ENCODE measurements around a stretch of chr6.

GRCh38 chr6:167140950-167141737, 16.6 kb downstream of the GPR31 start:
- PRO-cap: no peak

DNA sequence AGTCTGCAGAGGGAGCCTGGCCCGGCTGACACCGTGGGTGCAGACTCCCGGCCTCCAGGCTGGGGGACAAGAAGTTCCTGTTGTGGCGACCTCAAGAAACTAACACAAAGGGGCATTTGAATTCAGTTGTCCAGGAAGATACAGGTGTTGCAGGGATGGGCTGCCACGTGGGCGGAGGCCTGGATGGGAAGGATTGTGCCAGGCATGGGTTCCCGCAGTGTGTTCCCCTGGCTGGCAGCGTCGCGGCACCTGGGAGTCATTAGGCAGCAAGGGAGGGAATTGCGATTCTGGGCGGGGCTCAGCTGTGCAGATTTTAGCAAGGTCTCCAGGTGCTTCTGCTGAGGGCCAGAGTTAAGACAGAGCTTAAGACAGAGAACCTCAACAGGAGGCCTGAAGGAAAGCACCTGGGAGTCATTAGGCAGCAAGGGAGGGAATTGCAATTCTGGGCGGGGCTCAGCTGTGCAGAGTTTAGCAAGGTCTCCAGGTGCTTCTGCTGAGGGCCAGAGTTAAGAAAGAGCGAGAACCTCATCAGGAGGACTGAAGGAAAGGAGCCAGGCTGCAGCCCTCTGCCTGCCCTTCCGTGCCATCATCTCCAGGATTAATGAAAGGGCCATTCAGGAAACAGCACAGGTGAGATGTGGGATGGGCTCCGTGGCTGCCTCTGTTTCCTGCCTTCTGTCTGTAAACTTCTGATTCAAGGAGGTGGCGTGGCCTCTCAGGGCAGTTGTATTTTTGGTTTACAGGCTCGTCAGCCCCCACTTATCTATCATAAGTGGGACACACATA, 20.1 kb upstream of the UNC93A start:
- PRO-cap: no peak

- PRO-cap: no peak
These were observed 172.5 kb downstream of the TTLL2 start for GRCh38 chr6:167497433-167497752.

- PRO-cap: no peak
These were observed 126.5 kb upstream of the AFDN start for GRCh38 chr6:167700186-167700593.

GRCh38 chr6:167764648-167765081, 62.0 kb upstream of the AFDN start:
- PRO-cap: no peak

- PRO-cap: no peak
These were observed 48.2 kb upstream of the AFDN start for GRCh38 chr6:167778395-167778953.

DNA sequence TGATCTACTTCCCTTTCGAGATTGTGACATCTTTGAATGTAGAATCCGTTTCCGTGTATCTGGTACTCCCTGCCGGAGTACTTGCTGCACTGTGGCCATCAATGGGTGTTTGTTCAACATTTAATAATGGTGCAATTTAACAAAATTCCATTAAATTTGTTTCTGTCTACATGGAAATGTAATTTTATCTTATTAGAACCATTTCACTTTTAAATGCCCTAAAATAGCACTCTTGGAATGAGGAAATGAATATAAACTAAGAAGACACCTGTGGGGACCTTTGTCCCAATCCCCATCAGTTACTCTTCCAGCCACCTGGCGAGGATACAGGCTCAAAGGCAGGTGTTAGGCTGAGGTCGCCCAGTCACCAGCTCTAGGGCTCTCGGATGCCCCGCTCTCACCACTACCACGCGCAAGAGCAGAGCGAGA, 38.9 kb upstream of the AFDN start:
- PRO-cap: no peak

DNA sequence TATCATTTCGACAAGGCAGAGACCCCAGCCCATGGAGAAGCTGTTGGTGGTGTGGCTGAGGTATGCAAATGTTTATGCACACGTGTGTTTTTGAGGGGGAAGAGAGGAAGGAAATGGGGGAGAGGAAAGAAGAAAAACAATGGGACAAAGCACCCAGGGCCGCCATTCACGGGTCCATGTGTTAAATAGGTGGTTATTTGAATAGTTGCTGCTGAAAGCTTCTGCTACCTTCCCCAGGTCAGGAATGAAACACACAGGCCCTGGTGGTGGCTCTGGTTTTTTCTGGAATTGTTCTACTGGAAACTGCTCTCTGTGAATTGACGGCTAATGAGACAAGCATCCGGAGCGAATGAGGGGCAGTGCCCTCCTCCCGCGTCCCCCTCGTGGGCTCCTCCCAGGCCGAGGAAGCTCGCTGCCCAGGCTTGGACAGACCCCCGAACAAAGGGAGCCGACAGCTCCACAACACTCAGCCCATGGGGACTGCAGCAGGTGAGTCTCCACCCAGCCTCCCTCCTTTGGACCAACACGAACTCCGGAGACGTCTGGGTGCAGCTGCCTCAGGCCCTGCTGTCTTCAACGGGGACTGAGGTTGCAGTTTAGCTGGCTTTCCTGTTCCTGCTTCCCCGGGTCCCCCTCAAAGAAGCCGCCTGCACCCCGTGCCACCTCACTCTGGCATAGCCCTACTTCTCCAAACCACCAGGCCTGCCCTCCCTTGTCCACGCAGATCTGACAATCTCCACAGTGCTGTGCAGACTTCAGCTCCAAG, 31.4 kb upstream of the AFDN start:
- PRO-cap: no peak

GRCh38 chr6:167815697-167816243, 10.9 kb upstream of the AFDN start:
- PRO-cap: no peak

DNA sequence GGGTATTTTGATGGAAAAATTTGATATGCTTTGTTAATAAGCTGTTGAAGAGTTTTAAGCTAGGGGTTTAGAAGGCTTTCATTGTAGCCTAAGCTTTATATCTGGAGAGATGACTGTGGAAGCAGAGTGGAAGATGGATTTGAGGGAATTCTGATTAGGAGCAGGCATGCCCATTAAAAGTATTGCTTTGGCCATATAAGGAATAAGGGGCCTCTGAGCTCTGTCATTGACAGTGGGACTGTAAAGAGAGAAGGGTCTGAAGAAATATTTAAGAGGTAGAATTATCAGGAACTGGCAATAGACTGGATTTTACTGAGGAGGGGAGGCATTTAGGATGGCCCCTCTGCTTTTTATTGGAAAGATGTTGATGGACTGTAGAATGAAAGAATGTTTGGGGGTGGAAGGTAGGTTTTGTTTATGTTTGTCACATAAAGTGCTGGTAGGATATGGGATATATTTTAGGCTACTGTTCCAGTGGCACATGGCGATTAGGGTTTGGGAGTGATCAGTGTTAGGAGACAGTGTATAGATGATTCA, 50.2 kb downstream of the AFDN start:
- PRO-cap: no peak

- PRO-cap: no peak
These were observed 59.4 kb upstream of the KIF25 start for GRCh38 chr6:167937890-167938751.

- PRO-cap: no peak
These were observed 38.6 kb downstream of the KIF25 start for GRCh38 chr6:168035859-168036691.

- PRO-cap: no peak
These were observed 8.4 kb downstream of the FRMD1 start for GRCh38 chr6:168070527-168071040.

DNA sequence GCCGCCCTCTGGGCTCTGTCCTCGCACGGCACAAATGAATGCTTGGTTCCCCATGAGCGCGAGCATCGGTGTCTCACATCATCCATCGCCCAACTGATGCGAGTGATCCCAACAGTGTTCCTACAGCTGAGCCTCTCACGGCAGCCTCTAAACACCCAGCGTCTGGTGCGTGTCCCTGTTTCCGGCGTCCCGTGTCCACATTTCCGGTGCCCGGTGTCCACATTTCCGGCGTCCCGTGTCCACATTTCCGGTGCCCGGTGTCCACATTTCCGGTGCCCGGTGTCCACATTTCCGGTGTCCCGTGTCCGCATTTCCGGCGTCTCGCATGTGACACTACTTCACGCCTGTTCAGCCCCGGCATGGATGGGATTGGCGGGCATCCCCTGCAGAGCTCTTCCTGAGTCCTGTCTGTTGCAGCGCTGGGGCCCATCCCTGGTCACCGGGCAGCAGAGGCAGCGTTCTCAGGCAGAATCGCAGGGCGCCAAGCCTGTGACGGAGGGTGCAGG, 3.3 kb downstream of the FRMD1 start:
- PRO-cap: no peak

GRCh38 chr6:168377074-168378185, 57.9 kb upstream of the DACT2 start:
- PRO-cap: no peak

DNA sequence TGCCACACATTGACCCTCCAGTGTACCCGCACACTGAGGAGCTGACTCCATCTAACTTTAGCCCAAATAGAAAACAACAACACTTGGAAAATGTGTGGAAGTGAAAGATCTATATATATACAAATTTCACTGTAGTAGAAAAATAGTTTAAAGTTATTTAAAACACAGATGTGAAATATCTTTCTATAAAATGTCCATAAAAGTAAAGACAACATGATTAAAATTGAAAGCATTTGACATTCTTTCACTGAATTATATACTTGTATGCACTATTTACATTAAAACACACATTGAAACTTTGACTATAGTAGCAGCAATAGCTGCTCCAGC, 71.8 kb downstream of the SMOC2 start:
- PRO-cap: no peak

DNA sequence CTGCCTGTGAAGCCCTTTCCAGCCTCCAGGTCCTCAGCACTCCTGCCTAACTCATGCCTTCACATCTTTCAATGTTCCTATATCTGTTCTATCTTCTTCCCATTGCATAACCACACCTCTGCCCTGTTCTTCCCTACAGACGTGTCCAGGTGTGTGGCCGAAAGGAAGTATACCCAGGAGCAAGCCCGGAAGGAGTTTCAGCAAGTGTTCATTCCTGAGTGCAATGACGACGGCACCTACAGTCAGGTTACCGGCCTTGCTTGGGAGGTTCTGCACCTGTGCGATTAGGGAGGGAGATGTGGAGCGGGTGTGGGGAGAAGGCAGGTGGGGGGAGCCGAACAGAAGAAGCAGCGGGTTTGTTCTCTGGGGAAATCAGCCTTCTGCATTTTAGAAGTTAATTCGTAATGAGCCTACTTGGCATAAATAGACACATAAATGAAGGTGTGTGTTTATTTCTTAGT, 85.3 kb downstream of the SMOC2 start:
- PRO-cap: no peak

- PRO-cap: no peak
These were observed 85.8 kb downstream of the SMOC2 start for GRCh38 chr6:168526668-168527384.

DNA sequence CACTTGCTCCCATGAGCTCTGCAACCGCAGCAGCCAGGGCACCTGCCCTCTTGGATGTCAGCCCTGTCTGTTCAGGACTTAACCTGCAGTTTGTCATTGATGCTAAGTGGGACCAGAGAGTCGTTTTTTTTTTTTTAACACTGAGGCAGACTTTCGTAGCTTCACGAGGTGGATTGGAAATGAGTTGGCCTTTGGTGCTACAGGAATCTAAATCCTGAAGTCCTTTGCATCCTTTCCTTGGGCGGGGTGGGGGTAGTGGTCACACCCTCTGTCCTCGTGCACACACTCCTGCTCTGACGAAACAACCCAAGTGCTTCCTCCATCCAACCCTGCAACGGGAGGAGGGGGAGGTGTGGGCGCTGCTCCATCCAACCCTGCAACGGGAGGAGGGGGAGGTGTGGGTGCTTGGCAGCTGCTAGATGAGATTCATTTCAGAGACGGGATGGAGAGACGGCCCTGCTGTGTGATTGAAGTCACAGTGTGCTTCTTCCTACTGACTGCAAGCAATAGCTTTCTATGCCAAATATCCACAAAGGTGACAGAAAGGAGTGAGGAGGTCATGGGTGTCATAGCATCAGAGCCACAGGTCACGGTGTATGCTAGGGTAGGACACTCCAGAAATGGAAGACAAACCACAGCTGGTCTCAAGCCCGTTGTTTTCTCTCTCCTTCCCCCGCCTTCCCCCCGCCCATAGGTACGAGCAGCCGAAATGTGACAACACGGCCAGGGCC, 166.6 kb downstream of the SMOC2 start:
- PRO-cap: no peak

DNA sequence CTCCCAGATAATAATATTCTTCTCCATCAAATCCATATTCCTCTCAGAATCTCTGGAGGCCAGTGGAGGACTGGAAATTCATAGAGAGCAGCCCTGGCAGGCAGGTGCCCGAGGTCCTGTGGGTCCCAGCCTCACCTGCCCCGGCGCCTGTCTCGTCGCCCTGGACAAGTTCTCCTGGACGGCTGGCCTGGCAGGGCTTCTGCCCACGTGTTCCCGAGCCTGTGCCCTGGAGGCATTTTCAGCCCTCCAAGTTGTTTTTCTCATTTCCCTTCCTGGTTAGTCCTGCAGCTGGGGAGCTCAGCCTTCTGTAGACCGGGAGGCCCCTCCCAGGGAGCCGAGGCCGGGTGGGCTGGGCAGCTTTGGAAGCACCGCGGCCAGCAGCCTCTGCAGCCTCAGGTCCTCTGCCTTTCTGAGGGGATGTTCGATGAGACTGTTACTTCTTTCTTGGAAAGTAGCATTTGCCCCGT, 207.2 kb downstream of the SMOC2 start:
- PRO-cap: no peak